ENCODE measurements around the gene TEKT3.

GRCh38 chr17:12985335-12986368, 32.2 kb downstream of the ELAC2 start:
- PRO-cap, 2 experiments, result no peak in any of the 2 experiments

- PRO-cap, 2 experiments, result no peak in any of the 2 experiments
Measured at GRCh38 chr17:13002119-13002853, 15.5 kb downstream of the ELAC2 start.

DNA sequence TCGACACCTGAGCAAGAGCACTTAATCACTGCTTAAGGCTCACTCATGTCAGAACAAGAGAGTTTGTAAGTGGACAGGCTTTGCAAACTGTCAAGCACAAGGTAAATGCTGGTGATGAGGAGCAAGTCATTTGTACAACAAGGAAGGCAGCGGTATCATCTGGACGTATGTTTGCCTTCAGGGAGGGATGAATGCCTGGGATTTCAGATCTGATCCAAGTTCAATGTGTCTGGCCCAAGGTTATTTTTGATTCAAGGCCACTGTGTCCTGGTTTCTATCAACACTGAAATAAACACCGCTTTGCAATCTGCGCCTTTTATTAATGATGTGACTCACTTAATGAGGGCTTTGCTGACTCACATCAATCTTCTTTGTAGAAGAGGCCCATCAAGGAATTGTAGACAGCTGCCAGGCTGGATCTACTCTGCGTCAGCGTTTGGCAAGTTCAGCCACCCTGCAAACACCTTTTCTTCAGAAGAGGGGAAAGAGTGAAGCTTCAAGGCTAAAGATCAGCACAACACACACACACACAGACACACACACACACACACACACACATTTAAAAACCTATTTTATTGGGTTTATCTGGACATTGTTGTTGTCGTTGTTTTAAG, 174.5 kb upstream of the HS3ST3A1 start:
- PRO-cap, 2 experiments, result no peak in any of the 2 experiments

DNA sequence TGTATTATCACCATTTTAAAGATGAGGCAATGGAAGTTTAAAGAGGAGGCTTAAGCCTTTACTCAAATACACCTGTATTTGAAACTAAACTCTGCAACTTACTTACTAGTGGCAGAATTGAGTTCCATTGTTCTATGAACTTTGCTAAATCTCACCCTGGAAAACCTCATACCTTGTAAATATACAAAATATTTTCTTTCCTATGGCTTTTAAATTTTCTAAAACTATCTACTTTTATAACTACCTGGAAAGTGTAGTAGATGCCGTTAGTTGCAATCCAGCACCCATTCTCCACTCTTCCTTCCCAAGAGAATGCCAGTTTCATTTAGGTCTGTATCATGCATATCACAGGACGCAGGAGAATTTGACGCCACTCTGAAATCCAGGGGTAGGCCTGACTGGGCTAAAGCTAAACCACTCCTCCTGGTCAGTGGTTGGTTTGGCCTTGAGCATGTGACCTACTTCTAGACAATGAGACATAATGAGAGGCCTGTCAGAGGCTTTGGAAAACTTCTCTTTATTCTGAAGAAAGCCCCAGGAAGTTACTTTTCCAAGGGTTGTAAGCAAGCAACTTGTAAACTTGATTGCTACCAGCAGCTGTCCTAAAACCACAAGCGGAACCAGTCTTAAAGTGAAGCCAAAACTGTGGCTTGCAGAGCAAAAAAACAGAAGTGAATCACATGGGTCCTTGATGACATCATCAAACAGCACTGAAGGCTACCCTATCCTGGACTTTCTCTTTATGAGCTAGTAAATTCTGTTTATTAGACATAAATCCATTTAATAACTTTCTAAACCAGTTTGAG, 138.3 kb upstream of the COX10 start:
- PRO-cap, 2 experiments, result no peak in any of the 2 experiments

DNA sequence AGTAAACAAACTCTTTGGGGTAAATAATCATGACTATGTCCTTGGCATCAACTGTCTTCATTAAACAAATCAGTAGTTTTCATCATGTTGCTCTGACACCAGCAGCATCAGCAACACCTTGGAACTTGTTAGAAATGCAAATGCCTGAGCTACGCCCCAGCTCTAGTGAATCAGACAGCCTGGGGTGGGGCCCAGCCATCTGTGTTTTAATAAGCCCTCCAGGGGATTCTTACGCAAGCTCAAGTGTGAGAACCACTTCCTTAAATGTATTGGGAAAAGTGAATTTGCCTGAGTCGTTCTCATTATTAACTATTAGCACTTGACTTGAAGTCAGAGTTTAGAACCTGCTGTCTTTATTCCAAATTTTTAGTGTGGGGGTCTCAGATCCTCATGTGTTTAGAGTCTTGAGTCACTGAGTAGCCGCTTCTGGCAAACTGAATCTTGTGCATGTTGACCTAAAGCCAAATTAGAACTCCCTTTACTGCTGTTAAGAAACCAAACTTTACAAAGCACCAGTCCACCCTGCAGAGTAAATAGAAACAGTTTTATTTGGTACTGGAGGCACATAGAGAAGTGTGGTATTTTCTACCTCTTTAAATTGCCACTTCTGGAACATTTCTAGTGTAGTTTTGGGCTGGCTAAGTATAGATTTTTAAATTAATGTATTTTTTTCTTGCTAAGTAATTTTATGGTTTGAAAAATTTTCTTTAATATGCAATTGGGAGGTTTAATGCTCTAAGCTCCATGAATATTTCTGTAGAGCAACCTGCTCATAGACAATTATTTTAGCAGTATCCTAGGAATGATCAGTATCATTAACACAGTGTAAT, 137.3 kb upstream of the COX10 start:
- PRO-cap, 2 experiments, result no peak in any of the 2 experiments

DNA sequence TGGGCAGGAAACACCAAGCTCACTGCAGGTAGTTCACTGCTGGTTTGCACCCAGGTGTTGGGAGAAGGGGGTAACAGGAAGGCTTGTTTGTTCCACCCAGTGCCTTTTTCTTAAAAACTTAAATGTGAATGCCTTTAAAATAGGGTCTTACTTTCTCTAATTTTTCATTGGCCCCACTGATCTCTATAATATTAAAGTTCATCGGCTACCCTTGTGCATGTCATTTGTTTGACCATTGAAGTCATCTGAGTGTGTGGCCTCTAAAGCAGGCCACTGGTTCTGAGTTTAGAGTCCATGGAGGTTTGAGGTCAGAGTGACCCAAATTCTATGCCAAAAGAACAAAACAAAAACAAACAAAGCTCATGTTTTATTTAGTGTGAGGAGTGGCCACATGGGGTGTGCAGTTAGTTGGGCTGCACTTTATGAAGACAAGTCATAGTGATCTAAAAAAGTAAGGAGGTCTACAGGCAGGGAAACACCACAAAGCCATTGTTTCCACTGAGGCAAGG, 62.8 kb upstream of the COX10 start:
- PRO-cap, 2 experiments, result no peak in any of the 2 experiments

DNA sequence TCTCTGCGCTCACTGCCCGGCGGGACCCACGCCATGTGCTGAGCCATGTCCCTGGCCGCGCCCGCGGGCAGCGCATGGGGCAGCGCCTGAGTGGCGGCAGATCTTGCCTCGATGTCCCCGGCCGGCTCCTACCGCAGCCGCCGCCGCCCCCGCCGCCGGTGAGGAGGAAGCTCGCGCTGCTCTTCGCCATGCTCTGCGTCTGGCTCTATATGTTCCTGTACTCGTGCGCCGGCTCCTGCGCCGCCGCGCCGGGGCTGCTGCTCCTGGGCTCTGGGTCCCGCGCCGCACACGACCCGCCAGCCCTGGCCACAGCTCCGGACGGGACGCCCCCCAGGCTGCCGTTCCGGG, 538 bp downstream of the HS3ST3B1 start:
- PRO-cap, 2 experiments, result no peak in any of the 2 experiments

GRCh38 chr17:14308535-14309895, 8.1 kb downstream of the HS3ST3B1 start:
- PRO-cap, 2 experiments, result no peak in any of the 2 experiments

DNA sequence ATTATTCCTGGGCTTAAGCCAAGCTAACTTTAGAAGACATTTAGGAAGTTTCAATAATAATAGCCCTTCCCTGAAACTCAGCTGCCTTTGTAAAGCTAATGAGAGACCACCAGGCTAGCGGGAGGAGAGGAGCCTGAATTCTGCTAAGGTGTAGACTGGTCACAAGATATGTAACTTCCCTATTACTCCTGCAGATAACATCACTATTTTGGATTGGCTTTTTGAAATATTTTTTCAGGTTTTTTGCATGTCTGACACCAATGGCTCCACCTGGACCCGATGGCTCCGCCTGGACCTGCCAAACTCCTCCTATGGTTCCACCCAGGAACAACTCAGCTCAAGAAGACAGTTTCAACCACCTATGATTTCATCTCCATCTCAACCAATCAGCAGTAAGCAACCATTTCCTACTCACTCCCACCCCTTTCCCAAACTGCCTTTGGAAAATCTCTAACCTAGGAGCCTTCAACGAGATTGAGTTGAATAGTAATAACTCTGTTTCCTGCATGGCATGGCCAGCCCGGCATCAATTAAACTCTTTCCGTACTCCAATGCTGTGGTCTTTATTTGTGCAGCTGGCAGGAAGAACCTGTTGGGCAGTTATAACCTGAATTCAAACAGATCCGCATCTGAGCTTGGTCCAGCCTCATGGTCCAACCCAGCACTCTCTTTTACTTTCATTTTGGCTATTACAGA, 225.2 kb downstream of the HS3ST3B1 start:
- PRO-cap, 2 experiments, result no peak in any of the 2 experiments

DNA sequence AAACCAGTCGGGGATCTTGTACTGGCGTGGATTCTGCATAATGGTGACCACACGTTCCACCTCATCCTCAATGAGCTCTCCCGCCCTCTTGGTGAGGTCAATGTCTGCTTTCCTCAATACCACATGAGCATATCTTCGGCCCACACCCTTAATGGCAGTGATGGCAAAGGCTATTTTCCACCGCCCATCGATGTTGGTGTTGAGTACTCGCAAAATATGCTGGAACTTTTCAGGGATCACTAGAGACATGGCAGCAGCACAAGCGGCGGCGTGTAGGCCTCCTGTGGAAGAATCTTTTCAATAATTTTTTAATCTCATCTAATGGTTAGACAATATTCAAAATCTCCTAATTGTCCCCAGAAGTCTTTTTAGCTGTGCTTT, 404.4 kb downstream of the HS3ST3B1 start:
- PRO-cap, 2 experiments, result no peak in any of the 2 experiments

GRCh38 chr17:14738539-14738701, 437.5 kb downstream of the HS3ST3B1 start:
- PRO-cap, 2 experiments, result no peak in any of the 2 experiments

DNA sequence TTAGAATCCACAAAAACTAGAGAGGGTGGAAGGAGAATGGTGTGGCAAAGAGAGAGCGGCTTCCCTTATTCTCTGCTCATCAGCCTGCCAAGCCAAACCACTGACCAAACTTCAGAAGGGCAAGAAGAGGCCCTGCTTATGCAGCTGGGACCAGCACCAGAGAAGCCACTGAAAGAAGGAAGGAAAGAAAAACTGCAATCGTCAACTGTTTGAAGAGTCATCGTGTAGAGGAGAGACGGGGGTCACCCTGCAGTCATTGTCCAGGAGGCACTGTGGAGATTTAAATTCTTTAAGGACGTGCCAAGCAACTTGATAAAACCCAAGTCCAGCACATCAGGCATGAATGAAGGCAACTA, 15.6 kb downstream of the PMP22 start:
- PRO-cap, 2 experiments, result no peak in any of the 2 experiments

GRCh38 chr17:15307591-15307996, 33.8 kb downstream of the TEKT3 start:
- PRO-cap, 2 experiments, result no peak in any of the 2 experiments

- PRO-cap, 2 experiments, result no peak in any of the 2 experiments
Measured at GRCh38 chr17:15341278-15342127, at the start of gene TEKT3. TSS of gene TEKT3 (minus strand) at chr17:15341597.

GRCh38 chr17:15351223-15351572, 9.8 kb upstream of the TEKT3 start:
- PRO-cap, 2 experiments, result no peak in any of the 2 experiments

GRCh38 chr17:15463340-15463976, 4.0 kb downstream of the CDRT4 start:
- PRO-cap, 2 experiments, result no peak in any of the 2 experiments

DNA sequence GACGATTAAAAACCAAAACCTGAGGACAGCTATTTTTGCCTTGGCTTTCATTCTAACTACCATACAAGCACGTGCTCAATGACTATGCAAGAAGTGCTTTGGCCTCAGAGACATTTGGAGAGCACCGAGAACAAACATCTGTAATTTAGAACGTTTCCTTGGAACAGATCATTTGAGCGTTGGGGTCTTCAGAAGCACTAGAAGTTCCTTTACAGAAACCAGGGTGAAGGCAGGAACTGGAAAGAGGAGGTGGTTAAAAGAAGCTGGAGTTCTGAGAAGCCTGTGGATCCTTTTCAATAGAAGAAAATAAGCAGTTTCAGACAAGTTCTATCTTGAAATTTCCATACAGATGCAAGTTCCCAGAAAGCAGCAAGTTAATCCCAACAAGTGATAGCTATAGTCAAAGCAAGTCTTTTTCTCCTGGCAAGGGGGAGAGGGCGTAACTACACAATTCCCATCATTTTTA, 29.5 kb upstream of the CDRT4 start:
- PRO-cap, 2 experiments, result no peak in any of the 2 experiments

- PRO-cap, 2 experiments, result no peak in any of the 2 experiments
Measured at GRCh38 chr17:15642519-15643208, 23.2 kb upstream of the FBXW10B start.

DNA sequence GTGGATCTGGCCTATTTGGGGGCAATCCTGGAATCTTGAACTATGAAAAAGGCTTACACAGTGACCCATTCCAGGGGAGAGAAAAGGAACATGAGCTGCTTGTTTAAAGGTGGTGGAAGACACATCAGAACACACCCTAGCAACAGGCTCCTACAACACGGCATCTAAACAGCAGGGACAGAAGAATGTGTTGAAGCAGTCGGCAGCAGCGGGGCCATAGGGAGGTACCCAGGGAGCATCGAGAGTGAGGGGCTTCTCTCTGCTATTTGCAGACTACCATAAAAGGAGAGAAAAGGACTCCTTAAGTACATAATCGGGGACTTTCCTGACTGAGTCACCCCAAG, 26.3 kb upstream of the FBXW10B start:
- PRO-cap, 2 experiments, result no peak in any of the 2 experiments

DNA sequence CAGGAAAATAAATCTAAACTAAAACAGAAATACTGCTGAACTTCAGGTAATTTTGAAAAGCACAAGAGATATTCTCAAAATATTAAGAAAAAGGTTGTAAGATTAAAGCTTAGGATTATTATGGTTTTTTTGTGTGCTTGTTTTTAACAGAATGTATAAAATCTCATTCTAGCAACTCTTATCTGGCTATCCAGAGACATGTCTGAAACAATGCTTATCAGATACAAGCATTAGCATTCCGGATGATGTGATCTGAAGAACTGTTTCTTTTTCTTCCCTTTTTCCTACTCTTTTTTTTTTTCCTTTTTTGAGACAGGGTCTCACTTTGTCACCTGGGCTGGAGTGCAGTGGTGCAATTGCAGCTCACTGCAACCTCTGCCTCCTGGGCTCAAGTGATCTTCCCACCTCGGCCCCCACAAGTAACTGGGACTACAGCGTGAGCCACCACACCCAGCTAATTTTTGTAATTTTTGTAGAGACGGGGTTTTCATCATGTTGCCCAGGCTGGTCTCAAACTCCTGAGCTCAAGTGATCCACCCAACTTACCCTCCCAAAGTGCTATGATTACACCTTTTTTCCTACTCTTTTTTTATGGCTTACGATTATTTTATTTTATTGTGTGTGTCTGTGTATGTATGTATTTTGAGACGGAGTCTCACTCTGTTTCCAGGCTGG, 38.7 kb downstream of the TTC19 start:
- PRO-cap, 2 experiments, result no peak in any of the 2 experiments

Data from Colon Carcinoma Metastatic in the Brain (tissue), 2 donors.